Metastatic Liver Carcinoma in the Lung (tissue), 2 donors: ENCODE measurements around the gene RUFY4.

GRCh38 chr2:217555744-217555920, 447.2 kb downstream of the TNS1 start:
- PRO-cap, 2 experiments, result no peak in any of the 2 experiments

- PRO-cap, 2 experiments, result no peak in any of the 2 experiments
These were observed 295.7 kb downstream of the TNS1 start for GRCh38 chr2:217707061-217707581.

- PRO-cap, 2 experiments, result no peak in any of the 2 experiments
These were observed 201.1 kb downstream of the TNS1 start for GRCh38 chr2:217801673-217802186.

- PRO-cap, 2 experiments, result no peak in any of the 2 experiments
These were observed 194.3 kb downstream of the TNS1 start for GRCh38 chr2:217808479-217808943.

DNA sequence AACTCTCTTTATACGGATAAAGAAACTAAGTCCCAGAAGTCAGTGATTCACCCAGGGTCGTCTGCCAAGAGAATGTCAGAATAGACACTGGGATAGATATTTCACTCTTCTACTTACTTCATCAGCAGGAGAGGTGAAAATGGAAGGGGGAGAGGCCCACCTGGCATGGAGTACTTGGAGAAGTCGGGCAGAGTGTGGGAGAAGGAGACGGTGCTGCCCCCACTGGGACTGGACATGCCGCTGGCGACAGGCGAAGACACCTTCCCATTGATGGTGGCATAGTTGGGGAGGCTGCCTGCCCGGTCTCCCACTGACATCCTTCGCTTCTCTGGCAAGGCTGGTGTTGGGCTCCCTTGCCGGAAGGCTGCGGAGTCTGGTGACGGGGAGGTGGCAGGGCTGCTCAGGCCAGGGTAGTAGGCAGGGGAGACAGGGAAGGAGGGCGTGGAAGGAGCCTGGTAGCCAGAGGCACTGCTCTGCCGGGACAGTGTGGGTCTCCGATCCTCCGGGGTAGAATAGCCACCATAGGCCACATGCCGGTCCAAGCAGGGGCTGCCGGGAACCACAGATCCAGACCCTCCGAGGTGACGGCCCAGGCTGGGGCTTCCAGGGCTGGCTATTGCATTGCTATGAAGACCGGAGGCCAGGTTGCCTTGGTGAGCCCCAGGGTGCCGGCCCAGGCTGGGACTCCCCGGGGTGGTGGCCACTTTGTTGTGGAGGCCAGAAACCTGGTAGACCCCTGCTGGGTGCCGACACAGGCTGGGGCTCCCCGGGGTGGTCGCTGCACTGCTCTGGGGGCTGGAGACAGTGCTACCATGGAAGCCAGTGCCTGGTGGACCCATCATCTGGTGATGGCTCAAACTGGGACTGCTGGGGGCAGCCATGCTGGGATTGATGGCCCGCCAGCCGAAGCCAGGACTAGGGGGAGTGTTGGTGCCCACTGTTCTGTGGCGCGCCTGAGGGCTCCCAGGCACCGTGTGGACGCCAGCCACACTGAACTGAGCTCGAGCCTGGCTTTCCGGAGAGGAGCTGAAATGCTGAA, 184.9 kb downstream of the TNS1 start:
- PRO-cap, 2 experiments, result no peak in any of the 2 experiments

DNA sequence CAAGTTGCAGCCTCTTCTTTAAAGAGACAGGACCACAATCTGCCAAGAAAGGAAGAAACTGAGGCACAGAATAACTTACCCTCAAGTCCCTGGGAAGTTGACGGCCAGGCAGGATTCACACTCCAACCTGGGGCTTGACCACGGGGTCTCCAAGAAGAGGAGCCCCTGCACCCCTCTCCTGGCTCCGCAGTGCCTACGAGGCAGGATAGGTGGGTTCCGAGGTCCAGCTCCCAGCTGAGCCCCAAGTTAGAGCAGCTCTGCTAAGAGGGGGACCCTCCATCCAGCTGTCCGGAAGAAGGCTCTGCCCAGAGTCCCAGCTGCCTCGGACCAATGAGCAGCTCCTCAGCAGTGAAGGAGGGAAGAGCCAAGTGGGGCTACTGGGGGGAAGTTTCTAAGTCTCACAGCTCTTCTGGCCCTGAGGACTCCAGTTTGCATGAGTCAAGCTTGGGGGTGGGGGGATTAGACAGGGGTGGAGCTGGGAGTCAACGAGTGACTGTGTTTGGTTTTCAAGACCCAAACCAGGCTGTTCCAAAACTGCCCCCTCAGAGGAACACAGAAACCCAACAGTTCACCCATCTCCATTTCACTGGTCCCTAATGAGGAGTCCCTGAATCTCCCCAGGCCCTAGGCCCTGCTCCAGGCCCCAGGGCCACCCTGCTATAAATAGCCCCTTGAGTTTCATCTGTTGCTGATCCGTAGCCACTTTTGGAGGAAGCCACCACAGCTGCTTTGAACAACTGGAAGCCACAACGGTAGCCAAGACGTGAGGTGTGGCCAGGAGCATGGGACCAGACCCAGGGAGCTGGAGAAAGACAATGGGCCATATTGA, 101.0 kb downstream of the TNS1 start:
- PRO-cap, 2 experiments, result no peak in any of the 2 experiments

- PRO-cap, 2 experiments, result no peak in any of the 2 experiments
These were observed 89.4 kb downstream of the TNS1 start for GRCh38 chr2:217913202-217914018.

DNA sequence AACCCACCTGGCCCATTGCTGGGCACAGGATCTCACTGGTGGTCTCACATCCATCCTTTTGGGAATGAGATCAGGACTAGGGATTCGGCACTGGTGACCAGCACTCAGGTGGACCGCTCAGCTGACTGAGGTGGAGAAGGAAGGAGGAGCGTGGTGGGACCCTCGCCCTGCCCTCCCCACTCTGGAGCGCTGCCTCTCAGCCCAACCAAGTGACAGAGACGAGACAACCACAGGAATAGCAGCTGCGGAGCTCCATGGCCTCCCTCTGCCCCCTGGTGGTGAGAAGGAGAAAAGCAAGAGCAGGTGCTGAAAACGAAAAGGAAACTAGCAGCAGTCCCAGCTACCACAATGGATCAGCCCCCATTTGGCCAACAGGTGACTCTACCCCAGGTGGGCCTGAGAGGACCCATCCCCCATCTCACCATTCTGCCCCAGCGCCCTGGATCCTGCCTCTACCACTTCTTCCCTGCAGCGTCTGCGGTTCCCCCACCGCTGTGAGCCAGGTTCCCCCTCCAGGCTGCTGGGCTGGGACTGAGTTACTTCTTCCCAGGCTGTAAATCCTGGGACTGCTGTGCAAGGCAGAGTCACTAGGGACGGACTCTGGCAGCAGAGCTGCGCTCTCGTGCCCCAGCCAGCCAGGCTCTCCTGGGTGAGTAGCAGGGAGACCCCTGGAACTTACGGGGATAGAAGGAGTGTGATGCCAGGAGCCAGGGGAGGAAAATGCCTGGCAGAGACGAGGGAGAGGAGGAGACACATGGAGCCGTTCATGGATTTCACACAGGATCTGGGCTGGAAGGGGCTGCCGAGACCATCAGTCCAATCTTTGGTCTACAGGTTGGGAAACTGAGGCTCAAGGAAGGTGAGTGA, at the start of gene RUFY4:
Gene RUFY4 (plus strand): TSS at position 554 of the 867 bp plus-strand sequence.
- PRO-cap, 2 experiments, result no peak in any of the 2 experiments

DNA sequence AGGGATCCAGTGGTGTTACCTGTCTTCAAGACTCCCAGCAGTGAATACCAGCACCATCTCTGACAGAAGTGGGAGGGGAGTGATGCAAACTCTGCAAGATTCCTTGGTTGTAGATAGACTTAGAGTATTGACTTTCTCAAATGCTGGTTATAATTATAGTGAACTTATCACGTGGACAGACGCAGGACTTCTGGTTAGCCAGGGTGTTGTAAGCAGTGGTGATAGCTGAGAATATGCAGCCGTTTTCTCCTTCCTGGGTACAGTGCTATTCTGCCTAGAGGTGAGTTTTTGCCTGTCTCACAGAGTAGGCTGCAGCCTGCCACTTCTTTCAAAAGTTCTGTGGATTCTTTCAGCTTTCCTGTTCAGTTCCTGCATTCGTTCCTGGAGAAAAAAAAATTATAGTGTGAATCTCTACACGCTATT, 737 bp upstream of the CXCR2 start:
- PRO-cap, 2 experiments, result no peak in any of the 2 experiments

- PRO-cap, 2 experiments, result no peak in any of the 2 experiments
These were observed 10.6 kb downstream of the CXCR1 start for GRCh38 chr2:218156069-218156626.

DNA sequence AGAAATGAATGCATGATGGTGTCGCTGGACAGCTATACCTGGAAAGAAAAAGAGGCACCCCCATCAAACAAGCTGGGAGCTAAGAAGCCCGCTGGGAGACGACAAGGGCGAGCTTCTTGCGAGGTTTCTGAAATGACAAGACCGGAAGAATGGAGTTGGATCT, 383 bp upstream of the ARPC2 start:
- PRO-cap, 2 experiments, result no peak in any of the 2 experiments

DNA sequence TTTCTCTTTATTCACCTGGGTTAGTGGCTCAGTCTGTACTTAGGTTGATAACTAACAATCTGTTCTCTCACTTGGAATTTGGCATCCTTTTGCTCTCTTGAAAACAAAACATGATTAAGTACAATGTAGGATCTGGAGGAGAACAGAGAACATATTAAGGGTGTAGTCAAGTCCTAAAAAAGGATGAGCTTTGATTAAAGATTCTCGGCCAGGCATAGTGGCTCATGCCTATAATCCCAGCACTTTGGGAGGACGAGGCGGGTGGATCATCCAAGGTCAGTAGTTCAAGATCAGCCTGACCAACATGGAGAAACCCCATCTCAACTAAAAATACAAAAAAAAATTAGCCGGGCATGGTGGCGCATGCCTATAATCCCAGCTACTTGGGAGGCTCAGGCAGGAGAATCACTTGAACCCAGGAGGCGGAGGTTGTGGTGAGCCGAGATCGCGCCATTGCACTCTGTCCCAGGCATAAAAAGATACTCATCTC, 16.7 kb downstream of the ARPC2 start:
- PRO-cap, 2 experiments, result no peak in any of the 2 experiments

- PRO-cap, 2 experiments, result peak in 1 of 2 experiments; most common minus-strand start chr2:218259730 (in 1)
These were observed 1.5 kb upstream of the GPBAR1 start for GRCh38 chr2:218258814-218260210.

DNA sequence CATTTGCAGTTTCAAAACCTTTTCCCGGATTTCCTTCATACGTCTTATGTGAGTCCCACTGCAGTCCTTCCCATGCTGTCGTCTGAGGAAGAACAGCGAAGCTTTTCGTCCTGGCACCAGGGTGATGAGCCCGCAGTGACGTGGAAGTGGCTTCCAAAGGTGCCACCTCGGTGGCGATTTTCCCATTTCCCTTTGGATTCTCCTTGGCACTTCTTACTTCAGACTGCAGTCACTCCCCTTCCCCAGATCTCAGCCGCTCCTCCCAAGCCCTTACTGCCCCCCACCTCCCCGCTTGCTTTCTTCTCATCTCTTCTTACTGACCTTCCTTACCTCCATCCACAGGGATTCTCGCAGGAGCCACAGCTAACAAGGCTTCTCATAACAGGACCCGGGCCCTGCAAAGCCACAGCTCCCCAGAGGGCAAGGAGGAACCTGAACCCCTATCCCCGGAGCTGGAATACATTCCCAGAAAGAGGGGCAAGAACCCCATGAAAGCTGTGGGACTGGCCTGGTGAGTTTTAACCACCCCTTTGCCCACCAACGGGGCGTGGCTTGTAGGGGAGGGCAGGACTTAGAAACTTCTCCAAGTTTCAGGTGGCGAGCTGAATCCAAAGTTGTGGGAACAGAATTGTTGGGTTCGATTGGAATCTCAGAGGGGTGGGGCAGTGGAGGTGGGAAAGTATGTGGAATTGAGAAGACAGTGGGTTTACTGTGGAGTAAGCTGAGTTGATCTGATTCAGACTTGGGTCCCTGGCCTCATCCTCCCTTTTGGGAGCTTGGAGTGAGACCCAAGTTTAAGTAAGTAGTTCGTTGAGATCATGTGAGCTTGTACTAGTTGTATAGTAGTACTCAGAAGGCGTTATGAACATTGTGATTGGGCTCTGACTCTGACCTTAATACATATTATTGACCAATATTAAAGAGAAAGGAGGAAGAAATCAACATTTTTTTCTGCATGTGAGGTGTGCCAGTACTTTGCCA, 1.0 kb downstream of the PNKD start:
- PRO-cap, 2 experiments, result peak in 2 of 2 experiments; most common minus-strand start position 84 of the sequence (in 2)

DNA sequence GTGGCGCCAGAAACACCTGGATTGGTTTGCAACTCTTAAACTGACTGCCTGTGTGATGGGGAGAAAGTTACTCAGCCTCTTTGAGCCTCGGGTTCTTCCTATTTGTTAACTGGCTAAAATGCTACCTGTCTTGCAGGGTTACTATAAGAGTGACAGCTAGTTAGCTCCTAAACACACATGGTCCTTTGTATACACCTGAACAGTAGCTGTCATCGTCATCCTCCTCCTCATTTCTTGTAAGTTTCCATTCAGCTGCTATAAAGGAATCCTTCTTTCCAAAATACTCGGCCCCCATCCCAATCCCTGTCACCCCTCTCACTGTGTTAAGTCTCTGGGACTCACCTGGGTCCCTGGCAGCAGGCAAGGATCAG, 7.8 kb downstream of the PNKD start:
- PRO-cap, 2 experiments, result no peak in any of the 2 experiments

GRCh38 chr2:218281920-218283352, 9.9 kb downstream of the TMBIM1 start:
- PRO-cap, 2 experiments, result no peak in any of the 2 experiments

GRCh38 chr2:218285220-218285895, 6.9 kb downstream of the TMBIM1 start:
- PRO-cap, 2 experiments, result peak in 1 of 2 experiments; most common plus-strand start chr2:218285789 (in 1)

DNA sequence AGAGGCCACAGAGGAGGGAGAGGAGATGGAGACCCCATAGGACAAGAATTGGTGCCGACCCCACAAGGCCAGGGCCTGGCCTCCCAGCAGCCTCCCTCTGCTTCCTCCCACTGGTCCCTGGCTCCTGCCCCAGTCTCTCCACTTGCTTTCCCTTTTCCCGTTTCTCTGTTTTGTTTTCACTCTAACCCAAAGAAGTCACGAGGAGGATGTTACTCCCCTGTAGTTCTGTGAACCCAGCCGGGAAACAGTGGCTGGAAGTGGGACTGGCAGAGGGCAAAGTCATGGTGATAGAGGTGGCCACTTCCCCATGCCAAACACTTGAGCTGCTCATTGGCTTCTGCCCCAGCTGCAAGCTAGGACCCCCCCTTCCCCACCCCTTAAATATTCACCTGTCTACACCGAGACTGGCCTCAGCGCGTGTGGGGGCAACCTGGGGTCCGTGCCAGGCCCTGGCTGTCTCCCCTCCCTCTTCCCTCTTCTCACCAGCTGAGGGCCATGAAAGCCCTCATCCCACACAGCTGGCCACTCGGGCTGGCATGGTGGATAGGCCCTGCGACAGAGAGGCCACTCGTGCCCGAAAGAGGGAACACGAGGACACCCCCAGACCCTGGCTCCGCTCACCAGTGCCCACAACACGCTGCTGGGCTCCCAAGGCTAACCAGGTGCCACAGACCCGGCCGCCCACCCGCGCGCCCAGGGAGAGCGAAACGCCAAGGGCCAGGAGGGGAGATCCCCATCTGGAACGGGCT, 548 bp downstream of the TMBIM1 start:
- PRO-cap, 2 experiments, result peak in 2 of 2 experiments; most common plus-strand start position 515 of the sequence (in 1); most common minus-strand start position 167 of the sequence (in 2)

- PRO-cap, 2 experiments, result no peak in any of the 2 experiments
These were observed 25.6 kb upstream of the TMBIM1 start for GRCh38 chr2:218317809-218318300.

GRCh38 chr2:218322809-218323651, 30.7 kb upstream of the TMBIM1 start:
- PRO-cap, 2 experiments, result peak in 2 of 2 experiments; most common plus-strand start chr2:218323549 (in 2); most common minus-strand start chr2:218322988 (in 2)